ENCODE measurements around a stretch of chr15.

GRCh38 chr15:85760705-85761459 lies 33.8 kb downstream of the KLHL25 start:
- PRO-cap, 4 experiments = peak in 1 of 4 experiments; most common plus-strand start chr15:85761106 (in 1); most common minus-strand start chr15:85760941 (in 1)
- RAMPAGE, long total RNA, 2 experiments = no peak in any of the 2 experiments

DNA sequence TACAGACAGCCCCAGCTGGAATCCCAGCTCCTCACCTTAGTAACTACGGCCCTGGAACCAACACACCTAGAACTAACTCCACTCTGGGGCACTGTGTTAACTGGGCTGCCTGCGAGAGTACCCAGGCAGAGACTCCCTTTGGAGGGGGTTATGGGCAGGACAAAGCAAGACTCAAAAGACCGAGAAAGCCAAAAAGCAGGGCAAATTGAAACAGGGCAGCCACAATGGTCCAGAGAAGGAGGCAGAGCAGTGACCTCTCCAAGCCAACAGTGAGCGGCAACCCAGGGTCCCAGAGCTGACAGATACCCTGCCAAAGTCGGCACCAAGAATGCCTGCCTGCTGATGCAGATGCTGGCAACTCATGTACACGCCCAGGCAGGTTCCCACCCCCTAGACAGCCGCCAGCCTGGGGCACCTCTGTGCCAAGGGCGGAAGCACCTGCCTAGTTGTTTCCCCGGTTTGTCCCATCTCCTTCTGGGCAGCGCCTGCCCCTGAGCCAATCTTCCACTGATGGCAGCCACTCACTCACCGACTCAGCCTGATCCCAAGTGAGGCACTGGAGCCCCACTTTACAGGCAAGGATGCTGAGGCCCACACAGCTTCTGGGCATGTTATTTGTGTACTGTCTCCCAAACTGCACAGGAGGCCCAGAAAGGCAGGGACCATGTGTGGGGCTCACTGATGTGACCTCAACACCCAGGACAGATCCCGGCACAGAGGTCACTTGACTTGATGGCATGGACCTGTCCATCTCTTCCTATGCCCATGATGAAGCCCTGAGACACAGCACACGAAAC lies 22.0 kb downstream of the KLHL25 start:
- PRO-cap, 4 experiments = peak in 4 of 4 experiments; most common plus-strand start position 499 of the sequence (in 4); most common minus-strand start position 297 of the sequence (in 3)
- RAMPAGE, long total RNA, 2 experiments = start-site peak on the plus strand in 1 of 2 experiments, centred at position 451 of the sequence, 19 reads per replicate

DNA sequence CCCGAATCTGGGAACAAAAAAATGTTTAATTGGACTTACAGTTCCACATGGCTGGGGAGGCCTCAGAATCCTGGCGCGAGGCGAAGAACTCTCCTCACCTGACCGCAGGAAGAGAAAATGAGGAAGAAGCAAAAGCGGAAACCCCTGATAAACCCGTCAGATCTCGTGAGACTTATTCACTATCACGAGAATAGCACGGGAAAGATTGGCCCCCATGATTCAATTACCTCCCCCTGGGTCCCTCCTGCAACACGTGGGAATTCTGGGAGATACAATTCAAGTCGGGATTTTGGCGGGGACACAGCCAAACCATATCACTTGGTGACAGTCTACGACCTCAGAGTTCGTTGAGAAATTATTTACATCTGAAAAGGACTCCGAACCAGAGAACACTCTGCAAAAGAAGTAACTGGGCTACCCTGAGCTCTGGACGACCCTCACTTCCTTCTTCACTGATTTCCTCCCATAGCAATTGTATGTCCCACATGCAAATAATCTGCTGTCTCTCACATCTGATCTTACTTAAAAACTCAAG lies 552.7 kb downstream of the NTRK3 start:
- PRO-cap, 4 experiments = no peak in any of the 4 experiments
- RAMPAGE, long total RNA, 2 experiments = no peak in any of the 2 experiments

GRCh38 chr15:88614281-88614890 lies 6.8 kb upstream of the AEN start:
- PRO-cap, 4 experiments = peak in 2 of 4 experiments; most common plus-strand start chr15:88614746 (in 1); most common minus-strand start chr15:88614516 (in 2)
- RAMPAGE, long total RNA, 2 experiments = no peak in any of the 2 experiments

- PRO-cap, 4 experiments = peak in 1 of 4 experiments; most common minus-strand start chr15:88623304 (in 1)
- RAMPAGE, long total RNA, 2 experiments = no peak in any of the 2 experiments
Measured at GRCh38 chr15:88623067-88623612, 2.0 kb downstream of the AEN start.

GRCh38 chr15:88649785-88650251 lies 11.0 kb downstream of the ISG20 start:
- PRO-cap, 4 experiments = no peak in any of the 4 experiments
- RAMPAGE, long total RNA, 2 experiments = no peak in any of the 2 experiments

- PRO-cap, 4 experiments = no peak in any of the 4 experiments
- RAMPAGE, long total RNA, 2 experiments = no peak in any of the 2 experiments
Measured at GRCh38 chr15:88716822-88717224, 78.0 kb downstream of the ISG20 start.

GRCh38 chr15:88901016-88902014 lies 6.0 kb upstream of the HAPLN3 start:
- PRO-cap, 4 experiments = no peak in any of the 4 experiments
- RAMPAGE, long total RNA, 2 experiments = no peak in any of the 2 experiments

DNA sequence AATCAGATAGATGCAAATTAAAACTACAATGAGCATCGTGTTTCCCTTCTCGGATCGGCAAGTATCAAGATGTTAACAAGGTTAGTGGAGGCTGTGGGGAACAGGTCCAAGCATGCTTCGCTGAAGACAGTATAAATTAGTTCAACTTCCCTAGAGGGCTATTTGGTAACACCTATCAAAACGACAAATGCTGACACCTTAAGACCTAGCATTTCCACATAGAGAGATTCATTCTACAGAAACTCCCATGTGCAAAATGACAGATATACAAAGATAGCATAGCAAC lies 449 bp upstream of the MFGE8 start:
- PRO-cap, 4 experiments = no peak in any of the 4 experiments
- RAMPAGE, long total RNA, 2 experiments = no peak in any of the 2 experiments

GRCh38 chr15:88918780-88919333 lies 5.7 kb upstream of the MFGE8 start:
- PRO-cap, 4 experiments = peak in 2 of 4 experiments; most common minus-strand start chr15:88918840 (in 2)
- RAMPAGE, long total RNA, 2 experiments = no peak in any of the 2 experiments

DNA sequence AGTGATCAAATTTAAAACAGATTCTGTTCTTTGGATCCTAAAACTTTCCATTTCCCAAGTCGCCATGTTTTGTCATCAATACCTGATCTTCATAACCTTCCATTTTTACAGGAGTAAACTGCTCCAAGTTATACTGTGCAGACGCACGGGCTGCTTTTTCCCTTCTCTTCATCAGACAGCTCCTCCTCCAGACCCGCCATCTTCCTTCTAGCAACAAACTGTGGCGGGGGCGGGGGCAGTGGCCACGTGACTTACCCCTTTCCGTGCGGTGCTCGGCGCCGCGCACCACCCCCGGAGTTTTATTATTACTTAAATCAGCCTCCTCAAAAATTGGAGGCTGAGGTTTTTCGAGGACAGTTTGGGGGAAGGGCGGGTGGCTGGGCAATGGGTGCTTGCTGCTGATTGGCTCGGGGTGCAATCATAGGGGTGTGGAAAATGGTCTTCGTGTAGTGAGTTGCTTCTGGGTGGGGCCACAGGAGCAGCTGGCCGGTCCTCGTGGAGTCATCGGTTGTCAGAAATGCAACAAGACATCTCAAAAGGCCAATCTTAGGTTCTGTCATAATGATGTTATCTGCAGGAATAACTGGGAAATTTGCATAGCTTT lies 77.0 kb upstream of the MFGE8 start:
- PRO-cap, 4 experiments = no peak in any of the 4 experiments
- RAMPAGE, long total RNA, 2 experiments = no peak in any of the 2 experiments

DNA sequence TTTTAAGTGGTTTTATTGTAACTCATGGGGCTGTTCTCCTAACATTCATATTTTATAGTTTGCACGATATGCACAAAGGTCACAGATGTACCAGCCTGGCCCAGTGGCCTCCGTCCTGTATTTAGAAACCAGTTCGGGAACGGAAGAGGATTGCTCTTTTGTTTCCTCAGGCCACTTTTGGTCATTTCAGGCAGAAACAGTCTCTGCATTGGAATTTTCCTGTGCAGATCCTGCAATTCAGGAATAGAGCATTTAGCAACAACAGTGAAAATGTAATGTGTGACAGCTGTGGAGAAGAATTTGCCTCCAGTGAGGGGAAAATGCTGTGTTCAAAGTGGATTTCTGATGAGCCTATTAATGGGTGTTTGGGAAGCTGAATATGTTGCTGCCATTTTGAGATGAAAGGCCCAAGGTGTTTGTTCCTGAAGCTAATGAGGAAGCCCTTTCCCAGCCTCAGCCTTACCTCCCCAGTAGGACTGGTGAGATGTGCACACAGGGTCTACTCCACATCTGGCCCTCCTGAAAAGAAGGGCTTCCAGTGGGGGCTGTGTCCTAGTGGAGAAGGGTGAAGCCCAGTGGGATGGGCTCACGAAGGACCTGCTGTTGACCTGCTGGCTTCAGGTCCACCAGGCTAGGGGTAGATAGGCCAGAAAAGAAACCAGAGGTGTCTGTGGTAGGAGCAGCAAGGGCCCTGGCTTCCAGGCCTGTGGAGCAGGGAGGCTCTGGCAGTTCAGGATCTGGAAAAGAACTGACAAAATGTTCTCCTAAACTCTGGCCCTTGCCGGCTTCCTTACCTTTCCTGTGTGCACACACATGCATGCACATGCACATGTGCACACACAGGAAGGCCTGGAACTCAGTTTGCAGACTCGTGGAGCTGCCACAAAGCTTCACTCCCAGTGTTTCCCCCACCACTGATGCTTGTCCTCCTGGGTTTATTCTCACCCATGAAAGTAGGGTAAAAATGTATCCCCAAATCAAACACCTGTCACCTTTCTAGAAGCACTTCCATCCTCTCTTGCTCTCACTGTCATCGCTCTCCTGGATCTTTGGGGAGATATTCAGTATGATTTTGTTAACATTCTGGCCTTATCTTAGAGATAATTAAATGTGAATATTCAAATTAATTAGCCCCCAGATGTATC lies 49.5 kb downstream of the ABHD2 start:
- PRO-cap, 4 experiments = peak in 2 of 4 experiments; most common plus-strand start position 235 of the sequence (in 1); most common minus-strand start position 123 of the sequence (in 2)
- RAMPAGE, long total RNA, 2 experiments = no peak in any of the 2 experiments

DNA sequence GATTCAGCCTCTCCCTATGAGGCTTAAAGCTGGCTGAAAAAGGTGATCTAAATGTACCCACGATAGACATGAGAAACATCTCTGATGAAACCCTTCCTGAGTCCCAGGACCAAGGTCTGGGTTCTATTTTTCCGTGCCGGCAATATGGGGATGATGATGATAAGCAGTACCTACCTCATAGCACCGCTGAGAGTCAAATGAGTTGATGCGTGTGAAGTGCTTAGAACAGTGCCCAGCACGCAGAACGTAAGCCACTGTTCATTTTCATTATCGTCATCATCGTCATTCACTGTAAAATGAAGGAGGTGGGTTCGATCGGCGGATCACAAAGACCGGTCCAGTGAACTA lies 44.4 kb downstream of the RLBP1 start:
- PRO-cap, 4 experiments = peak in 3 of 4 experiments; most common plus-strand start position 200 of the sequence (in 2)
- RAMPAGE, long total RNA, 2 experiments = no peak in any of the 2 experiments

- PRO-cap, 4 experiments = no peak in any of the 4 experiments
- RAMPAGE, long total RNA, 2 experiments = no peak in any of the 2 experiments
Measured at GRCh38 chr15:89206817-89207164, 14.6 kb downstream of the RLBP1 start.

- PRO-cap, 4 experiments = no peak in any of the 4 experiments
- RAMPAGE, long total RNA, 2 experiments = no peak in any of the 2 experiments
Measured at GRCh38 chr15:89441288-89441876, 55.0 kb downstream of the RHCG start.

DNA sequence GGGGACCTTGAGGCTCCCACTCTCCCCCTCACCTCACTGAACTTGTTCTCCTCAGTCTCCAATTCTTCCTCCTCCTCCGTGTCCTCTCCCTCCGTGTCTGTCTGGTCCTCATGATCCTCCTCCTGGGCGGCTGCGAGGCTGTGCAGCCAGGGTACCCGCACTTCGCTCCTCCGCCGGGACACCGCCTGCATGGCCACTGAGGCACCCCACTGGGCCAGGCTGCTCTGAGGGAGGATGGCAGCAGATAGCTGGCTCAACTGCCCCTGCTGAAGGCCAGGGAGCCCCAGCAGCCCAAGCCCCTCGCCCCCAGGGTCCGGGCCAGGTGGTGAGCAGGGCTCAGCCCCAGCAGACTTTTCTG lies 11.6 kb downstream of the PLIN1 start:
- PRO-cap, 4 experiments = no peak in any of the 4 experiments
- RAMPAGE, long total RNA, 2 experiments = no peak in any of the 2 experiments

DNA sequence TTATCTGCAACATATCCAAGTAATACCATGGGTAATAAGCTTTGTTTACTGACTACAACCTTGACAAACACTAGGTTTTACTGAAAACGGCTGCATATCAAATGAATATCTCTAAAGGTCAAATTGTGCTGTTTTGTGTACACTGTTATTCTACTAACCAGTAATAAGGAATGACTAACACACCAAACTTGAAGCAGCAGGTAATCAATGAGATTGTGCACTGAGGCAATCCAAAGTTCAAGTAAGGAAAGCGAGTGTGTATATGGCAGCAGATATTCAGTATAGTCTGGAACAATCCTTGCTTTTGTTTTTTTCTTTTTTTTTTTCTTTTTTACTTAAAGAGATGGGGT lies 35.1 kb downstream of the AP3S2 start:
- PRO-cap, 4 experiments = no peak in any of the 4 experiments
- RAMPAGE, long total RNA, 2 experiments = no peak in any of the 2 experiments

DNA sequence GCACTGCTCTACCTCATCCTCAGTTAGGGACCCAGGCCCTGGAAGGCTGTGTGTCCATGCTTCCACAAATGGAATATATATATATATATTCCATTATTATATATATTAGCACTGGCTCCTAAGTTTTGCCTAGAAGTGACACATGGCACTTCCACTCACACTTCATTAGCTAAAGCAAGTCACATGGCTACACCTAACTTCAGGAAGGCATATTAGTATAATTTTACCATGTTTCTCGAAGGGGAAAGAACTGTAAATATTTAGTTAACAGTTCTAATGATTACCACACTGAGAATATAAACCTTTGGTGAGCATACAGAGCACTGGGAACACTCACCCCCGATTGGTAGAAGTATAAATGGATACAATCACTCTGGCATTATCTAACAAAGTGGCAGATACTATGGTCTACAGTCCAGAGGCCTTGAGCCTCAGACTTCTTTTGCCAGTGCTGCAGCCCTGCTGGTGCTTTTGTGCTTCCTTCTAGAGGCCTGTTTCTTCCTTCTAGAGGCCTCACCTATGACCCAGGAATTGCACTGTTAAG lies 28.6 kb downstream of the AP3S2 start:
- PRO-cap, 4 experiments = peak in 4 of 4 experiments; most common plus-strand start position 434 of the sequence (in 4); most common minus-strand start position 161 of the sequence (in 1)
- RAMPAGE, long total RNA, 2 experiments = no peak in any of the 2 experiments

- PRO-cap, 4 experiments = peak in 2 of 4 experiments; most common plus-strand start chr15:90013853 (in 2); most common minus-strand start chr15:90013548 (in 1)
- RAMPAGE, long total RNA, 2 experiments = no peak in any of the 2 experiments
Measured at GRCh38 chr15:90013190-90014188, 12.4 kb downstream of the ZNF710 start.

DNA sequence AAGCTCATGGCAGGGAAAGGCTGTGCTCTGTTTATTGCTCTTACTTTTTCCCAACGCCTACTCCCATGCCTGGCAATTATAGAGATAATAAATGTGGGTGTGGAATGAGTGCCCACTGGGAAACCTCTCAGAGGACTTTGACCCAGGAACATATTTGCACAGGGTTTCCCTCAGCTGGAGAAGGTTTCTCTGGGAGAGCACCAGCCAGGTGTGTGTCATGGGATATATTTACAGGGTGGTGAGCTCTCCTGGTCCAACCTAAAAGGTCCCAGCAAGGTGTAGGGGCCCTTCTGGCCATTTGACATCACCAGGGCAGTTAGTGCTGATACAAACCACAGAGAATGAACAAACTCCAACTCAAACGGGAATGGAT lies 27.9 kb downstream of the ZNF710 start:
- PRO-cap, 4 experiments = peak in 1 of 4 experiments; most common plus-strand start position 301 of the sequence (in 1); most common minus-strand start position 52 of the sequence (in 1)
- RAMPAGE, long total RNA, 2 experiments = no peak in any of the 2 experiments

Measured in right lobe of liver (tissue), 4 donors.